SK-MEL-5 (cell line): ENCODE measurements around a stretch of chr2.

RAMPAGE:
- cytosol, long total RNA, result no peak
- long total RNA, result no peak
- nucleus, long total RNA, result no peak
Measured at GRCh38 chr2:39034980-39035726, 85.7 kb downstream of the SOS1 start.

RAMPAGE:
- cytosol, long total RNA, result no peak
- long total RNA, result no peak
- nucleus, long total RNA, result no peak
Measured at GRCh38 chr2:39250051-39250913, 129.4 kb upstream of the SOS1 start.

DNA sequence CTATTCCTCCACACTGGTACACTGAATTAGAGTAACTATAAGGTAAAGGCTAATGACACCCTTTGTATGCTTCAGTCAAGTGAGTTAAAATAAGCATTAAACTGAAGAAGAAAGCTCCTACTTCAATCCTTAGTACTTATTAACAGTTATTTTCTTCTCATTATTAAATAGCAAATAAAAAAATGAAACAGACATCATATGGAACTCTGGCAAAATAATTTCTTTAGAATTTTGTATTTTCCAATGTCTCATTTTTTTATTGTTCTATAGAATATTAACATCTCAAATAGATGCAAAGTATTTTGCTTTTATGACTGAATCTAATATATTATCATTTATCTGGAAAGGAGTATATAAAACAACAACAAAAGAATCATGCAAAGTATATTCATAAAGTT is 128.7 kb downstream of the MAP4K3 start:
RAMPAGE:
- cytosol, long total RNA, result no peak
- long total RNA, result no peak
- nucleus, long total RNA, result no peak

DNA sequence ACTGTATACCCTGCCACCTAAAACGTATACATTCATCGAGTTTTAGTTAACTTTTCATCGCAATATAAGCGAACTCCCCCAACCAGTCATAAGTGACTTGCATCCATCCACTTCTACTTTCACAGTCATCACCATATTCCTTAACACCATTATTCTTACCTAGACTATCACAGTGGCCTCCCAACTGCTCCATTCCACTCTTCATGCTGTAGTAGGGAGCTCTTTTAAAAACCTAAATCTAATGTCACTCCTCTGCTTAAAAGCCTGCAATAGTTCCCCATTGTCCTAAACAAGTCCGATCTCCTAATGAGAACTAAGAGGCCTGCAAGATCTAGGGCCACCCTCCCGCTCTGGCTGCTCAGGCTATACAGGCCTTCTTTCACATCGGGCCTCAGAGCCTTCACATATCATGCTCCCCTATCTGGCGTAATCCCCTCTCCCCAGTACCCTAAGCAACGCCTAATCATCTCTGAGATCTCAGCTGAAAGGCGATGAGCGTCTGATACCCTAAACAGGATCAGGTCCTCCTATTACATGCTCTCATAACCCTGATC is 2.0 kb downstream of the MAP4K3 start:
RAMPAGE:
- cytosol, long total RNA, result no peak
- long total RNA, result no peak
- nucleus, long total RNA, result no peak

RAMPAGE:
- cytosol, long total RNA, result no peak
- long total RNA, result no peak
- nucleus, long total RNA, result no peak
Measured at GRCh38 chr2:40450430-40451316, 1.2 kb downstream of the SLC8A1 start.

RAMPAGE:
- cytosol, long total RNA, result no peak
- long total RNA, result no peak
- nucleus, long total RNA, result no peak
Measured at GRCh38 chr2:40487498-40488082, 35.7 kb upstream of the SLC8A1 start.

DNA sequence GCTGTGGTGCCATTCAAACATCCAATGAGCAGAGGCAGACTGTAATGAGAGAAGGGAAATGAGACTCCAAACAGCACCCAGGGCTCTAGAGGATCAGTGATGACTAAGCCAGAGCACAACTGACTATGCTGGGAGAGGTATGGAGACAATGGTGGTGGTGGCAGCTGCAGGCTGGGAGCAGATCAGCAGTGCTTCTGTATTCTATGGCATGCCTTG is 311.5 kb upstream of the PKDCC start:
RAMPAGE:
- cytosol, long total RNA, result no peak
- long total RNA, result no peak
- nucleus, long total RNA, result no peak

DNA sequence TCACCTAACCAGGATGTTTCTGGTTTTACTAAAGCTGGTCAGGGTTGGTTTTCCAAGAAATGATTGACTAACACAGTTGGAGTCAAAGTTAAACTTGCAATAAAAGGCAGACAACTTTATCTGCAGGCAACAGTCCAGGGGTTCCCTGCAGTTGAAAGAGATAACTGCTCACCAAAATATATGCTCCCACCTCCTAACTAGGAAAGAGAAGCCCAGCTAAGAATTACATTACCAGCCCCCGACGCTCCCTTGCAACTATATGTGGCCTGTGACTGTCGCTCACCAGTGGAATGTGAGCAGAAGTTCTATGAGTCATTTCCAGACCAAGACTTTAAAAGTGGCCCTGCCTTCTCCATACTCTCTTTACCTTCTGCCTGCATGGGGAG is 140.0 kb upstream of the PKDCC start:
RAMPAGE:
- cytosol, long total RNA, result no peak
- long total RNA, result no peak
- nucleus, long total RNA, result no peak

RAMPAGE:
- cytosol, long total RNA, result no peak
- long total RNA, result no peak
- nucleus, long total RNA, result no peak
Measured at GRCh38 chr2:41933715-41934868, 113.7 kb upstream of the PKDCC start.

GRCh38 chr2:41967347-41968009 is 80.3 kb upstream of the PKDCC start:
RAMPAGE:
- cytosol, long total RNA, result no peak
- long total RNA, result no peak
- nucleus, long total RNA, result no peak

DNA sequence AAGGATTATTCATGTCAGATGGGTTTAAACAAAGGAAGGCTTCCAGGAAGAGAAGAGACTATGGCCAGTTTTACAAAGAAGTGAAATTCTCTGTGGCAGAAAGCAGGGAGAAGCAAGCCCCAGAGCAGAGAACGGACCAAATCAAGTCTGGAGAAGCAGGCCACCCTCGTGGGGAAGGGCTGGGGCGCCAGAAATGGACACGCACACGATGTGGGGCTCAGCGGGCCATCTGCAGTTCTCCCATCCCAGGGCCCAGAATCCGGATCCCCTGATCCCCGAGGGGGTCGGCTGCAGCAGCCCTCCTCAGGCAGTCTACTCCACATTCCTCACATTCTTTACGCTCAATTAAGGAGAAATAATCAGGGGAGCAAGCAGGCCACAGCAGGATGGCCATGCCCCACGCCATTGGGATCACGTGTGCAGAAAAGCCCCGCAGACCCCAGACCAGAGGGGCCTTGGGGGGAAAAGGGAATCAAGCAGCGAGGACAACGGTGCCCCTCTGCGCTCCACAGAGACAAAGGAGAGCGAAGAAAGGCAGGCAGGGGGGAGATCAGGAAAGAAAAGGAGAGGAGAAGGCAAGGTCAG is 17.7 kb upstream of the PKDCC start:
RAMPAGE:
- cytosol, long total RNA, result no peak
- long total RNA, result no peak
- nucleus, long total RNA, result no peak

DNA sequence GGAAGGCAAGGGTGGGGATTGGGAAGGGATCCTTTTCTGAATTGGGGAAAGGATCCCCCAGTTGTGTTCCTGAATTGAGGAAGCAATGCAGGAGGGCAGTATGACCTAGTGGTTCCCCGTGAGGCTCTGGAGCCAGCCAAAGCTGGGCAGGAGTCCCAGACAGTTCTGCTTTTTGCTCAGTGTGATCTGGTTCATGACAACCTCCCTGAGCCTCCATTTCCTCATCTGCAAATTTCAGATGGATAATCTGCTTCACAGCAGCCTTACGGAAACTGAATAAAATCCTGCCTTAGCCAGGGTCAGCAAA is 12.8 kb downstream of the PKDCC start:
RAMPAGE:
- cytosol, long total RNA, result no peak
- long total RNA, result no peak
- nucleus, long total RNA, result no peak

GRCh38 chr2:42101747-42102638 is 54.2 kb downstream of the PKDCC start:
RAMPAGE:
- cytosol, long total RNA, result no peak
- long total RNA, result no peak
- nucleus, long total RNA, result no peak

DNA sequence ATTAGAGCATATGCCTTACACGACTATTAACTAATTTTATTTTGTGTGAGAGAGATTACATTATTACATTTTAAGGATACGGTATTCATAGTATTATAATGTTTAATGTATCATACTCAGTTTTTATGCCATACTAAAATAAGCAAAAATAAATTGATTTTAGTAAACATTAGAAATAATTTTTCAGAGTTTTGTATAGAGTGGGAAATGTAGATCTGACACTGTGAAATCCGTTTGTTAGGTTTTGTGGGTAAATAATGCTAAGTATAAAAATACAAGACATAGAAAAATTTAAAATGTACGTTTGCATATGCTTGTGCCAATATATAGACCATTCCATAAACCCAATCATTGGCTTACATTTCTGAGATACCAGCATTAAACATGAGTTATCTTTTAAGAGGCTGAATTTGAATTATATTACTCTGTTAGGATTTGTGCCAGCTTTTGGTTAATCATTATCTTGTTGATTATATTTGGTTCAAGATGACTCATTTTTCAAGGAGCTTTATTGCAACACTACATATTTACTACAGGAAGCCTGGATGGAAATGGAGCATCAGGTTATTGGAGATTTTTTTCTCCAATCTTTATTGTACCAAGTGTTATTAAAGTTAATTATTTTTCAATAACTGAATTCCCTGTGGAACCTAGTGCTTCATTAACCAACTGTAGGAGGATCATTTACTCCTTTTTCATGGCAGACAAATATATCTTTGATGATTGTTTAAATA is 26.3 kb downstream of the EML4 start:
RAMPAGE:
- cytosol, long total RNA, result no peak
- long total RNA, result no peak
- nucleus, long total RNA, result no peak

DNA sequence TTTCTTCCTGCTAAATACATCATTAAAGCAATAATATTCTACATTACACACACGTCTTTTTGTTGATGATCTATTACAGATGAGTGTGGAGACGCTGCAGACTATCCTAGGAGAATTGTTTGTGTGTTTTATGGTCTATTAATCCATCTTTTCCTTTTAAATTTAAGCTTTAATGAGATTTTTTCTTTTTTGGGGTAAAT is 94.4 kb downstream of the OXER1 start:
RAMPAGE:
- cytosol, long total RNA, result no peak
- long total RNA, result no peak
- nucleus, long total RNA, result no peak

GRCh38 chr2:42793235-42793869 is 969 bp upstream of the HAAO start:
RAMPAGE:
- cytosol, long total RNA, result no peak
- long total RNA, result no peak
- nucleus, long total RNA, result no peak

GRCh38 chr2:42924485-42925279 is 132.3 kb upstream of the HAAO start:
RAMPAGE:
- cytosol, long total RNA, result no peak
- long total RNA, result no peak
- nucleus, long total RNA, result no peak

DNA sequence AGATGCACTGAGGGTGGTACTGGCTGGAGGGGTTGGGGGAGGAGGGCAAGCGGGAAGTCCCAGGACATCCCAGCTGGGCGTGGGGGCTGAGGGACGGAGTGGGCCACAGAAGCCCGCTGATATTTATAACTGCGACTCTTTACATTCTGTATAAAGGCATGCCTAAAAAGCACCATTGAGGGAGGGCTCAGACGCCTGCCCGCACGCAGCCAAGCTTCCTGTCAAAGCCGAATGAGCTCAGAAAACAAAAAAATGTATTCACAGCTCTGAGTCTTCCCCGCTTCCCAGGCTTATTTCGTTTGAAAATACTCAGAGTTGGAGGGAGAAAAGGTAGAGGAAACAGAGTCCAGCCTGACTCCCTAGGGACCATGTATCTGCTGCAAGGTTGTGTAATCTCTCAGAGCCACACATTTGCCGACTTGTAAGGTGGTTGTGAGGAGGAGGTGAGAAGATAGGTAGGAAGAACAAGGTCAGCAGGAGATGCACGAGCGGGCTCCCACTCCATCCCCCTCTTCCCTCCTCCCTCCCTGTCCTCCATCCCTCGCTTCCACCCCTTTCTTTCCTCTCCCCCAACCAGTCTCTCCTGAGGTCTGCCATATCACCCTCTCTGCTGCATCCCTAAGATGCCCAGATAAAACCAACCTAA is 170.2 kb upstream of the HAAO start:
RAMPAGE:
- cytosol, long total RNA, result no peak
- long total RNA, result no peak
- nucleus, long total RNA, result no peak

GRCh38 chr2:42983921-42984492 is 191.6 kb upstream of the HAAO start:
RAMPAGE:
- cytosol, long total RNA, result no peak
- long total RNA, result no peak
- nucleus, long total RNA, result no peak

RAMPAGE:
- cytosol, long total RNA, result no peak
- long total RNA, result no peak
- nucleus, long total RNA, result no peak
Measured at GRCh38 chr2:43056855-43057401, 169.5 kb downstream of the ZFP36L2 start.